Measurements from ENCODE around the genes HID1, MRPL58, SLC16A5 and ARMC7.

- PRO-cap, 2 experiments = no peak in any of the 2 experiments
Observed at GRCh38 chr17:74758876-74759190, 10.4 kb downstream of the NHERF1 start.

- PRO-cap, 2 experiments = no peak in any of the 2 experiments
Observed at GRCh38 chr17:74968120-74968864, 4.3 kb downstream of the HID1 start.

GRCh38 chr17:74972549-74973044 is at the start of gene HID1:
TSS of gene HID1 (minus strand) at chr17:74972759.
- PRO-cap, 2 experiments = no peak in any of the 2 experiments

DNA sequence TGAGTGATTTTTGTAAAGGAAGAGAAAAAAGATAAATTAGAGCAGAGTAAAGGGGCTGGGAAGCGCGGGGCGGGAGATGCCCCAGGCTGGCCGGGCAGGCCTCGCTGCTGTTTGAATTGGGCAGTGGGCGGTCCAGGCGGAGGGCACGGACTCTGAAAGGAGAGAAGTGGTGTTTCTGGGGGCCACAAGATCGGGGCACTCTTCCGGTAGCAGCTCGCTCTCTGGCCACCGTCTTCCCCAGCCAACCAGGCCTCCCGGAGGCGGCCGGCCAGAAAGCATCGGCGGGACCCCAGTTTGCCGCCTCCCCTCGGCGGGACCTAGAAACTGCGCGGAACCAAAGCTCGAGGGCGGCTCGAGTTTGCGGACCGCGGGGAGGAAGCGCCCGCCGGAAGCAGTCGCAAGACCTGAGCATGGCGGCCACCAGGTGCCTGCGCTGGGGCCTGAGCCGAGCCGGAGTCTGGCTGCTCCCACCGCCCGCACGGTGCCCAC is at the start of gene MRPL58:
Gene MRPL58, plus strand, starts transcription at position 394 of the 489 bp plus-strand sequence.
- PRO-cap, 2 experiments = peak in 1 of 2 experiments; most common plus-strand start position 363 of the sequence (in 1); most common minus-strand start position 262 of the sequence (in 1)

- PRO-cap, 2 experiments = no peak in any of the 2 experiments
Observed at GRCh38 chr17:75032858-75033503, 13.8 kb downstream of the ATP5PD start.

DNA sequence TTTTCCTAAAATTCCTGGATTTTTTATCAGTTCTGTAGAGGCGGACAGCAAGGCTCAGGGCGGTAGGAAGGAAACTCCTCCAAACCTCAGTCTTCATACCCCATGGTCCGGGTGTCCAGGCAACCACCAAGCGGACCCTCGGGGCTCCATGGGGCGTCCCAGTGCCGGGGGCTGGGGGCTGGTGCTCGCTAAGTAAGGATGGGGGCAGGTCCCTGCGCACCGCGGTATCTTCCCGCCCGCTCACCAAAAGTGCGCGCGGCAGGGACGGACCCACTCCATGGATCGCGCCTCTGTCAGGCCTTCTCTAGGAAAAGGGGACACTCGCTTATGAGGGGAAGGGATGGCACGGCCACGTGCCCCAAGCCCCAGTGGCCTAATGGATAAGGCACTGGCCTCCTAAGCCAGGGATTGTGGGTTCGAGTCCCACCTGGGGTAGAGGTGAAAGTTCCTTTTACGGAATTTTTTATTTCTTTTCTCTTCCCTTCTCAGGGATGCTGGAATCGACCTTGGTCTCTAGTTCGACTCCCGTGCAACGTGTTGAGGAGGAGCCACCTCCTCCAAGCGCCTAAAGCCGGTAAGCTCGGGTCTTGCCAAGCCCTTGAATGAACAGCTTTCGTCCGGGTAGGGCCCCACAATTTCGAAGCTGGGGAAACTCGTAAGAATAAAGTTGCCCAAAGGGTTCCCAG is 13.1 kb downstream of the ATP5PD start:
- PRO-cap, 2 experiments = no peak in any of the 2 experiments

DNA sequence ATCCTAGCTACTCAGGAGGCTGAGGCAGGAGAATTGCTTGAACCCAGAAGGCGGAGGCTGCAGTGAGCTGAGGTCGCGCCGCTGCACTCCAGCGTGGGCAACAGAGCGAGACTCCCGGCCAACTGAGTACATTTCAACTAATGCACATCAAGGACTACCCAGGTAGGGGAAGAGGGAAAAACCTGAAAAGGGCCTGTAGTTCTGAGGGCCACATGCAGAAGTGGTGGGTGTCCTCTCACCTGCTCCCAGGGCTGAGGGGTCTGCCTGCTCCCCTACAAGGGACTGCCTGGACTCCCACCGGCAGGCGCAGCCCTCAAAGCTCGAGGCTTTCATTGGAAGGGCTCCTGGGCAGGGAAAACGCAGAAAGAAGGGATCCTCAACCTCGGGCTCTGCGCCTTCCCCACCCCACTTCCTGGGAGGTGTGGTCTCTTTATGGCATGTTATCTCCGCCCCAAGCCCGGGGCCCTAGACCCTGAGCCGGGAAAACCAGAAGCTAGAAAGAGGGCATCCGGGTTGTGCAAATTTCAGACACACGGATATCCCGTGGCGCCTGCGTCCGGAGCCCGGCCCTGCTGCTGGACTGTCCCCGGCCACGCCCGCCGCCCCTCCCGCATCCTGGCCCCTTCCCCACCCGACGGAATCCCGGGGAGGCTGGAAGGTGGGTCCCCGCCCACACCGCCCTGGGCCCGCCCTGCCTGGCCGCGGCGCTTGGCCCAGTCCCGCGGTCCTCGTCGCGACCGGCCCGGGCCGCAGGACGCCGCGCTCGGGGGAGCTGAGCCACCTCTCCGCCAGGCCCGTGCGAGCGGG is at the start of gene SLC16A5:
Gene SLC16A5, plus strand, starts transcription at position 716 of the 807 bp plus-strand sequence.
- PRO-cap, 2 experiments = peak in 2 of 2 experiments; most common plus-strand start position 752 of the sequence (in 2); most common minus-strand start position 413 of the sequence (in 2)

GRCh38 chr17:75109734-75110625 is at the start of gene ARMC7:
TSS of gene ARMC7 (plus strand) at chr17:75109969.
- PRO-cap, 2 experiments = peak in 2 of 2 experiments; most common plus-strand start chr17:75110002 (in 2); most common minus-strand start chr17:75109829 (in 1)

DNA sequence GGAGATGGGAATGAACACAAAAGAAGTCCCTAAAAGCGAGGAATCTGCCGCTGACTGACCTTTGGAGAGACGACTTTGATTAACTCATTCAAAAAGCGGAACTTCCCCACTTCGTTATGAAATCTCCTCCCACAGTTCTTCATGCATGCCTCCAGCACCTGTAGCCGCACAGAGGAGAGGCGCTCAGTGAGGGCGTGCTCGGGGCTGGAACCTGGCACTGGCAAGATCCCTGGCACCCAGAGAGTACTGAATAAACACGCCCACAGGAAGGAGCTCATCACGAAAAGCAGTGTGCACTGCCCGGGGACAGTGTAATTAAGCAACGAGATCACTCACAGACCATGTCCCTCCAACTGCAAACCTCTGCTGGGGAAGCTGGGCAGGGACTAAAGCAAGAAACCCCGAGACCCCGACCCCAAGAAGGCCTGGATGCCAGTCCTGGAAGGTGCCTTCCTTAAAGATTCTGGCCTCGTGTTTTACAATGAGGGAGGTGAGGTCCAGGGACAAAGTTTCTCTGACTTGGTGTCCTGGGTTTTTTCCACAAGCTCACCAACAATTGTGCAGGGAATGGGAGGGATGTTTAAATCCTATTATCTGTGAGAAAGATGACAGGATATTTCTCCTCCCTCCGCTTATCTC is 16.7 kb downstream of the GGA3 start:
- PRO-cap, 2 experiments = peak in 2 of 2 experiments; most common plus-strand start position 197 of the sequence (in 2); most common minus-strand start position 170 of the sequence (in 1)

DNA sequence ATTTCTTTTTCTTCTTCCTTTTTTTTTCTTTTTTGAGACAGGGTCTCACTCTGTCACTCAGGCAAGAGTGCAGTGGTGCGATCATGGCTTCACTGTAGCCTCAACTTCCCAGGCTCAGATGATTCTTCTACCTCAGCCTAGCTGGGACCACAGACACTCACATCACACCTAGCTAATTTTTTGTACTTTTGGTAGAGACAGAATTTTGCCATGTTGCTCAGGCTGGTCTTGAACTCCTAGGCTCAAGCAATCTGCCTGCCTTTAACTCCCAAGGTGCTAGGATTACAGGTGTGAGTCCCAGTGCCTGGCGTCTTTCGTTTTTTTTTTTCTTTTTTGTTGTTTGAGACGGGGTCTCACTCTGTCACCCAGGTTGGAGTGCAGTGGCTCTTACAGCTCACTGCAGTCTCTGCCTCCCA is 9.6 kb downstream of the GGA3 start:
- PRO-cap, 2 experiments = no peak in any of the 2 experiments

DNA sequence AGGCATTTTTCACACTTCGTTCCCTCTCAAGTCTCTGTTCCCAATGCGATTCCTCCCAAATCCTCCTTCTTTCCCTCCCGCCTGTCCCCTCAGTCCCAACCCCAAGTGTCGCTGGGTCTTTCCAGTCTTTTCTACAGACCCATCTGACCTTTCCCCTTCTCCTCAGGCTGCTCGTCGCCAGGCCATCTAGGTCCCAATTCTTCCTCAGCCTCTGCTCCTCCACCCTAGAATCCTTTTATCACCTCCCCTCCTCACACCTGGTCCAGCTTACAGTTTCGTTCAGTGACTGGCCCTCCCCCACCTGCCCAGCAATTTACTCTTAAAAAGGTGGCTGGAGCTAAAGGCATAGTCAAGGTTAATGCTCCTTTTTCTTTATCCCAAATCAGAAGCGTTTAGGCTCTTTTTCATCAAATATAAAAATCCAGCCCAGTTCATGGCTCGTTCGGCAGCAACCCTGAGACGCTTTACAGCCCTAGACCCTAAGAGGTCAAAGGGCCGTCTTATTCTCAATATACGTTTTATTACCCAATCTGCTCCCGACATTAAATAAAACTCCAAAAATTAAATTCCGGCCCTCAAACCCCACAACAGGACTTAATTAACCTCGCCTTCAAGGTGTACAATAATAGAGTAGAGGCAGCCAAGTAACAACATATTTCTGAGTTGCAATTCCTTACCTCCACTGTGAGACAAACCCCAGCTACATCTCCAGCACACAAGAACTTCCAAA is 7.2 kb downstream of the GGA3 start:
- PRO-cap, 2 experiments = no peak in any of the 2 experiments

DNA sequence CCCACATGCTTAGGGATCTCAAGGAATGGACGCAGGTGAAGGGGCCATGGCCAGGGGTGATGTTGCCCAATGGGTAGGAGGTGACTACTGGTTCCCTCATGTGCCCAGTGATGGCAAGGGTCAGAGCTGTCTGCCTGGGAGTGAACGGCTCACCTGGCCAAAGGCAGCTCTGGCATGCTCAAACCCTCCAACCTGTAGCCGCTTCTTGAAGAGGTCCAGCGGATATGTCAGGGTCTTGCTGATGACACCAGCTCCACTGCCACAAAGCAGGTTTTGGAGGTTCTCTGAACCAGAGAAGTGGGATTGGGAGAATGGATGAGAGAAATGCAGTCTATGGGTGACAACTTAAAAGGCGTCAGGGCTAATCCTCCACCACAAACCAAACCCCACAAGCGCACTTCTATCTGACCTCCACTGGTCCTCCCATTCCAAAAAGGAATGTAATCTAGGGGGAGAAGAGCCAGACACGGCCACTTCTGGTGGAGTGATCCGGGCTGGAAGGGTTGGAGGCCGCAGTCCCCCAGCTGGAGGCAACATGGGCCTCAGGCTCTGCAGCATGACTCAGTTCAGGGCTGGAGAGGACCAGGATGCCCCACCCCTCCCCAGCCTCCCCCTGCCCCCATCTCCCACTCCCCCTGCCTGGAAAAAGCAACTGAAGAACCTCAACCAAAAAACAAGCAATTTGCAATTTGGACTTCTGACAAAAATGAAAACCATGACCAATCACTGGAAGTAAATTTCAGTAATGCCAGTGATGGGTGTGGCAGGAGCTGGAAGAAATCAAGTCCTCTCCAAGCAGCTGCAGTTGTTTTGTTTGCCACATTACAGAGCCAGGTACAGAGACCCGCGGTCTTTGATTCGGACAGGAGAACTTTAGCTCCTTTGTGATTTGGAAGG is 6.4 kb upstream of the MIF4GD start:
- PRO-cap, 2 experiments = no peak in any of the 2 experiments

DNA sequence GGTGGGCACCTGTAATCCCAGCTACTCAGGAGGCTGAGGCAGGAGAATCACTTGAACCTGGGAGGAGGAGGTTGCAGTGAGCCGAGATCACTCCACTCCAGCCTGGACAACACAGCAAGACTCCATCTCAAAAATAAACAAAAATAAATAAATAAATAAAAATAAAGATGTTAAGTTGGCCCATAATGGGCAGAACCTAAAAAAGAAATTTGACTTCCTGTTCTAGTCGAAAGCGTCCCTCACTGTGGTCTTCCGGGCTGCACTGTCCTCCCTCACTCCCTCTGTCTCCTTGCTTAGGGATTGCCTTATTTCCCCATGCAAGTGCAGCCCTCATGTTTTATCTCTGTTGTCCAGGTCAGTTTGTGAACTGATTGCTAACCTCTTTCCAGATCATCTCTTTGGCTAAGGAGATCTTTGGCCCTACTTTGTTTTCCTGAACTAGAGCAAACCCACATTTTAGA is 5.8 kb upstream of the SLC25A19 start:
- PRO-cap, 2 experiments = peak in 1 of 2 experiments; most common minus-strand start position 282 of the sequence (in 1)

GRCh38 chr17:75315337-75316375 is 26.4 kb upstream of the SLC25A19 start:
- PRO-cap, 2 experiments = peak in 1 of 2 experiments; most common minus-strand start chr17:75315606 (in 1)

DNA sequence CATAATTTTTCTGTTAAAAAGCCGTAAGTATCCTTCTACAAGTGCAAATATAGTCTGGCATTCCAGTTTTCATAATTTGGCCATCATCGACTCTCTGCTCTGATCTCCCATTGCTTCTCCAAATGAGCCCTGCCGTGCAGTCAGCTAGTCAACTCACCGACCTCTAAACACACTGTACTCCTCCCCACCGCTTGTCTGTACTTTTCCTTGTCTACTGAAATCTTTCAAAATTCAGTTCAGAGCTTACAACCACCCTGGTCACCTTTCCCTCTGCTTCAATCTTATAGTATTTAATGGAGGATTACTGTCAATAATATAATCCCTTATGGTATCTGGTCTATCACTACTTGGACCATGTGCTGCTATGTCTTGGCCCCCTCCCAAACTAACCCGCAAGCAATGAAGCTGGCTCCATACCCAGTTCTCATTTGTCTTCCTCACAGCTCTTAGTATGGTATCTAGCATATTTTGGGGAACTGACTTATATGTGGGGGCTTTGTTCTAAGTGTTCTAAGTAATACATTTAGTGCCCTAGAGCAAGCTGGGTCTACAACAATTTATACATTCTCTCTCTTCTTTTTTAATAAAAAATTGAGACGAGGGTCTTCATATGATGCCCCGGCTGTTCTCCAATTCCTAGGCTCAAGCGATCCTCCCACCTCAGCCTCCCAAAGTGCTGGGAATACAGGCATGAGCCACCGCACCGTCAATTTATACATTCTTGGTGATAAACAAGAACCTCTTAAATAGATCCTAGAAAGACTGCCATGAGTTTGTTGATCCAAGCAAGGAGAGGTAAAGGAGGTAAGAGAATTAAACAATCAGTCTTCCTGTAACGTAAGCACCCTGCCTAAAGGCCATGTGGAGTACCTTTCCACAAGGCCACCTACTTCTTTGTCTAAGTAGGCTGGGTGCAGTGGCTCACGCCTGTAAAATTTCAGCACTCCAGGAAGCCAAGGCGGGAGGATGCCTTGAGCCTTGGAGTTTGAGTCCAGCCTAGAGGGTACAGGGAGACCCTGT is 52.9 kb upstream of the SLC25A19 start:
- PRO-cap, 2 experiments = peak in 2 of 2 experiments; most common minus-strand start position 280 of the sequence (in 2)

GRCh38 chr17:75404057-75404664 is 1.3 kb downstream of the GRB2 start:
- PRO-cap, 2 experiments = no peak in any of the 2 experiments

GRCh38 chr17:75501237-75502367 is 13.7 kb downstream of the CASKIN2 start:
- PRO-cap, 2 experiments = no peak in any of the 2 experiments

DNA sequence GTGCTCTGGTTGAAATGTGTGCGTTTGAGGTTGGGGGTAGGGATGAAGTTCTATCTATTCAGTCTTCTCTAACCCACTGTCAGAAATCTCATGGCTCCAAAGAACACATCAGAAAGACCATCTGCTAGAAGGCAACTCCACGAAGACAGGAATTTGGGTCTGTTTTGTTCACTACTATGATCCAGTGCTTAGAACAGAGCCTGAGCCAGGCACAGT is 2.5 kb downstream of the CASKIN2 start:
- PRO-cap, 2 experiments = no peak in any of the 2 experiments

- PRO-cap, 2 experiments = no peak in any of the 2 experiments
Observed at GRCh38 chr17:75516699-75517310, 477 bp downstream of the TSEN54 start.

DNA sequence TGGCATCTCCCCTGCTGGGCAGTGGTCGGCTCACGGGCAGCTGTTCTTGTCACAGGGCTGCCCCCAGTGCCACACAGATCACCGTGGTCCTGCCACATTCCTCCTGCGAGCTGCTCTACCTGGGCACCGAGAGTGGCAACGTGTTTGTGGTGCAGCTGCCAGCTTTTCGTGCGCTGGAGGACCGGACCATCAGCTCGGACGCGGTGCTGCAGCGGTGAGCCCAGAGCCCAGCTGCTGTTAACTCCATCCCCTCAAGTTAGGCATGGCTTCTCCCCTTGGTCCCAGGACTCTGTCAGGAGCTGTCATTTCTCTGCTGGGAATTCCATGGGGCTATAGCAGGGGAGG is 28.4 kb upstream of the MYO15B start:
- PRO-cap, 2 experiments = no peak in any of the 2 experiments